SJSA1 (cell line): ENCODE measurements around the genes ITGB7 and HOXC6.

- RAMPAGE, long total RNA, result no peak
Measured at GRCh38 chr12:53181177-53182155, 741 bp upstream of the CSAD start.

DNA sequence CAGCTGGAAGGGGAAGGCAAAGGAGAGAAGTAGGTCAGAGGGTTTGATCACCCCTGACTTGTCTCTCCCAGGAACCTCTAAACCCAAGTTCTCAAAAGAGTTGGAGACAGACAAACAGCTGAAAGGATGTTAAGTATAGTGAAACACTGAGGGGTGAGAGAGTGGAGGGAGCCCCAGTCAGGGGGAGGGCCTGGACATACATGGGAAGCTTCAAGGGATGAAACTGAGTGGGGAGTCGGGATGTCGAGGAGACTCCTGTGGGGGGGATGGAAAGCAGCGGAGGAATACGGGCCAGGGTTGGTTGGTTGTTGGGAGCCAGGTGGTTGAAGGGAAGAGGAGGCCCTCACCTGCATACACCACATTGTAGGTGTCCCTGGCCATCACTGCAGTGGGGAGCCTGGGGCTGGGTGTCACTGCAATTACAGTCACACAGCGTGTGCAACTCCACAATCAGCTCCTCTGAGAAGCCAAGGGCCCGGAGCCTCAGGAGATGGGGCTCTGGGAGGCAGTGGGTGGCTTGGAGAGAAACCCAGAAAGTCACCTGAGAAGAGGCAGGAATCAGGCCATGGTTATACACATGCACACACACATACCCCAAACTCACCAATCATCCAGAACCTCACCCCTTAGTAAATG lies 12.8 kb upstream of the CSAD start:
- RAMPAGE, long total RNA, result no peak

GRCh38 chr12:53207020-53207610 lies at the start of gene ITGB7:
Gene ITGB7, minus strand, starts transcription at chr12:53207251.
- RAMPAGE, long total RNA, result no peak

GRCh38 chr12:53252457-53253205 lies 736 bp downstream of the MFSD5 start:
- RAMPAGE, long total RNA, result no peak

DNA sequence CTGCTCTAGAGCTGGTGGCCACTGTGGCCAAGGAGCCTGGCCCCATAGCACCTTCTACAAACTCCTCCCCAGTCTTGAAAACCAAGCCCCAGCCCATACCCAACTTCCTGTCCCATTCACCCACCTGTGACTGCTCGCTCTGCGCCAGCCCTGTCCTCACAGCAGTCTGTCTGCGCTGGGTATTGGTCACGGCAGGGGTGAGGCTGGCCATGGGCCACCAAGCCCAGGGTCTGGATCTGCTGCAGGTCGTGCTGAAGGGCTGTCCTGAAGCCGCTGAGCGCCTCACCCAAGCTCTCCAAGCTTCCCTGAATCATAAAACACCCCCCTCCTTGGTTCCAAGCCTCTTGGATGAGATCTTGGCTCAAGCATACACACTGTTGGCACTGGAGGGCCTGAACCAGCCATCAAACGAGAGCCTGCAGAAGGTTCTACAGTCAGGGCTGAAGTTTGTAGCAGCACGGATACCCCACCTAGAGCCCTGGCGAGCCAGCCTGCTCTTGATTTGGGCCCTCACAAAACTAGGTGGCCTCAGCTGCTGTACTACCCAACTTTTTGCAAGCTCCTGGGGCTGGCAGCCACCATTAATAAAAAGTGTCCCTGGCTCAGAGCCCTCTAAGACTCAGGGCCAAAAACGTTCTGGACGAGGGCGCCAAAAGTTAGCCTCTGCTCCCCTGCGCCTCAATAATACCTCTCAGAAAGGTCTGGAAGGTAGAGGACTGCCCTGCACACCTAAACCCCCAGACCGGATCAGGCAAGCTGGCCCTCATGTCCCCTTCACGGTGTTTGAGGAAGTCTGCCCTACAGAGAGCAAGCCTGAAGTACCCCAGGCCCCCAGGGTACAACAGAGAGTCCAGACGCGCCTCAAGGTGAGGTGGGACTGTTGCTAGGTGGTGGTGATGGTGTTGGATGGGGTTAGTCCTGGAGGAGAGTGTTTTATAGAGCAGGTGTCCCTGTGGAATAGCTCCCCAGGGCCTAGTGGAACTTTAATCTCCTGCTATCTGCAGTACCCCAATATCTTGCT lies 9.0 kb upstream of the PFDN5 start:
- RAMPAGE, long total RNA, result no peak

DNA sequence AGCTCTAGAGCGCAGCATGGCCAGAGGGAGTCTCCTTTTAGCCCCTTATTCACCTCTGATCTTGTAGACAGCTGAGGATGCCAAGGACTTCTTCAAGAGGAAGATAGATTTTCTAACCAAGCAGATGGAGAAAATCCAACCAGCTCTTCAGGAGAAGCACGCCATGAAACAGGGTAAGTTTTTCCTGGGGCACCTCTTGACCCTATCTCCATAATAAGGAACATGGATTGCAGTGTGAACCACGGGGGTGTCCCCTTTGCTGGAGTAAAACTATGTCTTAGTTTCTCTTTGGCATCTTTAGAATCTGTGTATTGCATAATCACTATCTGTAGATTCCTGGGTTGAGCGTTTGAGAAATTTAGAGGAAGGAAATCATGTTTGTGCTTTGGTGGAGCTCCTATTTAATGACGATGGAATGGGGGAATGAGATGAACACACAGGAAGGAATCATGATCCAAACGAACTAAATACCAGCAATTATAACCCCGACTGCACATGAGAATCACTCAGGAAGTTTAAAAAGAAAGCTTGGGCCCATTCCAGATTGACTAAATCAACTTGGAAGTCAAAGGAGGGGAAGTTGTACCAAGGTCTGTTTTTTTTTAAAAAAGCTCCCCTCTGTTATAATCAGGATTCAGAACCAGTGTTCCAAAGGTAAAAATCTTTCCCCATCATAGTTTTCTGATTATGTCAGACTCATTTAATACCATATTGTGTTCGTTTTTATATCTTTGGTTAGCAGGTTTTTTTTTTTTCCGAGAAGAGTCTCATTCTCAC lies 1.3 kb upstream of the MYG1 start:
- RAMPAGE, long total RNA, result no peak

GRCh38 chr12:53378738-53379023 lies 1.3 kb upstream of the SP1 start:
- RAMPAGE, long total RNA, result no peak

DNA sequence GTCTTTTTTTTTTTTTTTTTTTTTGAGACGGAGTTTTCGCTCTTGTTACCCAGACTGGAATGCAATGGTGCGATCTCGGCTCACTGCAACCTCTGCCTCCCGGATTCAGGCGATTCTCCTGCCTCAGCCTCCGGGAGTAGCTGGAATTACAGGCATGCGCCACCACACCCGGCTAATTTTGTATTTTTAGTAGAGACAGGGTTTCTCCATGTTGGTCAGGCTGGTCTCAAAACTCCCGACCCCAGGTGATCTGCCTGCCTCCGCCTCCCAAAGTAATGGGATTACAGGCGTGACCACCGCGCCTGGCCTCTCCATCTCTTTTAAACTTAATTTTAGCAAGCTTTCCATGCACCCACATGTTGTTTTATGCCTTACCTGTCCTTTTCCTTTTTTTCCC lies 966 bp downstream of the SP1 start:
- RAMPAGE, long total RNA, result no peak

- RAMPAGE, long total RNA, result no peak
Measured at GRCh38 chr12:53425444-53426067, 1.9 kb downstream of the AMHR2 start.

DNA sequence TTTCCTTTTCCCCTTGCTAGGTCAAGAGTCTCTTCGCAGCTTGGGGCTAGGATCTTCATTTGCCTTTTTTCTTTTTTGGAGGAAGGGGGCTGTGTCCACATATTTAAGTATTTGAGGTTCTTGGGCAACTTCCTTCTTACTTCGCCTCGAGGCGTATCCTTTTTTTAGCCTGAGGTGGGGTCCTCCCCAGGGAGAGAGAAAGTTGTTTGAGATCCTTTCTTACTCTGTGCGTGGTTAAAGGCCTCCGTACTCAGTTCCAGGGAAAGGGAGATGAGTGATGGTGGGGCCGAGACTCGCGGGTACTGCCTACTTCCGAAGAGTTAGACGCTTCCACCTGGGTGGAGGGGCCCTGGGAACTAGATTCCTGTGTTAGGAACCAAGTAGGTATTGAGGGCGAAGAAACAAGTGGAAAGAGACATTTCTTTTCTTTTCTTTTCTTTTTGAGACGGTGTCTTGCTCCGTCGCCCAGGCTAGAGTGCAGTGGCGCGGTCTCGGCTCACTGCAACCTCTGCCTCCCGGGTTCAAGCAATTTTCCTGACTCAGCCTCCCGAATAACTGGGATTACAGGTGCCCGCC lies 375 bp downstream of the PRR13 start:
- RAMPAGE, long total RNA, result no peak

- RAMPAGE, long total RNA, result no peak
Measured at GRCh38 chr12:53460222-53461626, 8.8 kb downstream of the PCBP2 start.

GRCh38 chr12:53506808-53507474 lies 343 bp downstream of the NPFF start:
- RAMPAGE, long total RNA, result no peak

- RAMPAGE, long total RNA, result no peak
Measured at GRCh38 chr12:53590380-53590998, 35.7 kb downstream of the ATF7 start.

DNA sequence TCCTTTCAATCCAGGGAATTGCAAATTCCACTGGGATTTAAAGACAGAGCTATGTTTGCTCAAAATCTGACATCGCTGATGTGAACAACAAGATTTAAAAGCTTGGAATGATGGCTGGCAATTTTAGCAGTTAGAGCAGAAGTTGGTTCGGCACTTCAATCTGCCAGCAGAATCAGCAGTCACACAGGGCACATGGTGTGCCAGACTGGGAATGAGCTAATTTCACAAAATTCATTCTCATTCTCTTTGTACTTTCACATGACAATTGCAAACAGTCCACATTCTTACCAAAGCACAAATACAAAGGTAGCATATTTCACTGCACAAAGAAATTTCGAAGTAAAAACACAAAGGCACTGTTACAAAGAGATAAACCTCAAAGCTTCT lies 34.2 kb downstream of the ATF7 start:
- RAMPAGE, long total RNA, result no peak

GRCh38 chr12:53678570-53679134 lies 2.8 kb upstream of the ATP5MC2 start:
- RAMPAGE, long total RNA, result no peak

DNA sequence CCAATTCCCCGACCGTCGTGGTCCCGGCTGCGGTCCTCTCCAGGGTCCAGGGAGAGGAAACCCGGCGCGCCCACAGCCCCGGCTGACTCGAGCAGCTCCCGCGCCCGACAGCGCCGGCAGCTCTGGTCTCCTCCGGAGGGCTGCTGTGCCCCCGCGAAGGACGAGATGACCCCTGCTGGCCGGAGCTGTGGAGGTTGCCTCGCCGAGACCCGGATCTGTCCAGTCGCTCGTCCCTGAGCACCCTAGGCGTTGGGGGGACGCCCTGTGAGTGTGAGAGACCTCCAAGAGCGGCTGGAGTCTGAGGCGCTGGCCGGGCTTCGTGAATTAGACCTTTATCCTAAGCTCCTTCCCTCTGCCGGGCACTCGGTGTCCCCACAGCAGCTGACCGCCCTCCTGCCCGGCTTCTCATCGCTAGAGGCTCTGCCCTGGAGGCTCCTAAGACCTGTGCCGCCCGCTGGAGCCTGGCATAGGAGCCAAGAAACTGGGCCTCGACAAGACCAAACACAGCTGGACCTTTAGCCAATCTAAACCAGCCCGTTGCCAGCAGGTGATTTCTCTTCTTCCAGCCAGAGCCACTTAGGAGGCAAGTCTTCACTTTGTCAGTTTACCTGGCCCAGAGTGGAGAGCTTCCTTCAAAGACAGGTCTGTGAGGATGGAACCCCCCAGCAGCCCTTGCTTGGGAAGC lies 6.8 kb downstream of the HOXC12 start:
- RAMPAGE, long total RNA, result no peak

DNA sequence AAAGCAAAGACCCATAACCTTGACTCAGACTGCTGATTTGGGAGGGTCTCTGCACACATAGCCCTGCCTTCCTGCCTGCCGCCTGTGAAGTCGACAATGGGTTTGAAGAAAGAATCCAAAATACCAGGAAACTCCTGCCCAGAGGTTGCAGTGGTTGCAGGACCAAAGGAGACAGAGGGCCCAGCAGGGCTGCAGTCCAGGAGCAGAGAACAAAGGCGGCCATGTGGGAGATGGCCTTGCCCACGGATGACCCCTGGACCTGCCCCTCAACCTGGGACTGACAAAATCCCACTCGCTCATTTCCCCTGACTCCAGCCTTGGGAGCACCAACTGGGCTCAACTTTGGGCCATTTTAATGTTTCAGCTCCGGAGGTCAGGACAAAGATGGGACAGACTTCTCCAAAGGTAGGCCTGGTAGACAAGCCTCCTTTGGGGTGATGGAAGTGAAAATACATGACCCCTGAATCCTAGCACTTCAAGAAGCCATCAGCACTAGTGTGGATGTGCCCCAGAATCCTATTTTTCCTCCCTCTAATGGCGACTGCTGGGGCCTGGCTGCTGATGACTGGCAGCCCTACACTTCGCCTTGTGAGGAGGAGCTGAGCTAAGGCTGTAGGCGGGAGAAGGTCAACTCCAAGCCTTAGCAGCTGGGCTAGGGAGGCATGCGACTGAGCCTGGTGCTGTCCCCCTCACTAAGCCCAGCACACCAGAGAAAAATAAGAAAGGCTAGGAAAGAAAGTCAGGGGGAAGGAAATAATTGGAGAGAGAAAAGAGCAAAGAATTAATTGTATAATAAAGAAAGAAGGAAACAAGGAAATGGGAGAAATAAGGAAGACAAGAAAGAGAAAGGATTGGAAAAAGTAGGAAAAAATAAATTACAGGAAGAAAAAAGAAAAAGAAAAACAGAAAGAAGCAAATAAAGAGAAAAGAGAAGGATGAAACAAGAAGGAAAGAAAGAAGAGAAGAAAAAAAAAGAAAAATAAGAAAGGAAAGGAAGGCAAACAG lies 4.9 kb upstream of the HOXC10 start:
- RAMPAGE, long total RNA, result no peak

- RAMPAGE, long total RNA, result no peak
Measured at GRCh38 chr12:53998775-53999358, 1.1 kb upstream of the HOXC9 start.

DNA sequence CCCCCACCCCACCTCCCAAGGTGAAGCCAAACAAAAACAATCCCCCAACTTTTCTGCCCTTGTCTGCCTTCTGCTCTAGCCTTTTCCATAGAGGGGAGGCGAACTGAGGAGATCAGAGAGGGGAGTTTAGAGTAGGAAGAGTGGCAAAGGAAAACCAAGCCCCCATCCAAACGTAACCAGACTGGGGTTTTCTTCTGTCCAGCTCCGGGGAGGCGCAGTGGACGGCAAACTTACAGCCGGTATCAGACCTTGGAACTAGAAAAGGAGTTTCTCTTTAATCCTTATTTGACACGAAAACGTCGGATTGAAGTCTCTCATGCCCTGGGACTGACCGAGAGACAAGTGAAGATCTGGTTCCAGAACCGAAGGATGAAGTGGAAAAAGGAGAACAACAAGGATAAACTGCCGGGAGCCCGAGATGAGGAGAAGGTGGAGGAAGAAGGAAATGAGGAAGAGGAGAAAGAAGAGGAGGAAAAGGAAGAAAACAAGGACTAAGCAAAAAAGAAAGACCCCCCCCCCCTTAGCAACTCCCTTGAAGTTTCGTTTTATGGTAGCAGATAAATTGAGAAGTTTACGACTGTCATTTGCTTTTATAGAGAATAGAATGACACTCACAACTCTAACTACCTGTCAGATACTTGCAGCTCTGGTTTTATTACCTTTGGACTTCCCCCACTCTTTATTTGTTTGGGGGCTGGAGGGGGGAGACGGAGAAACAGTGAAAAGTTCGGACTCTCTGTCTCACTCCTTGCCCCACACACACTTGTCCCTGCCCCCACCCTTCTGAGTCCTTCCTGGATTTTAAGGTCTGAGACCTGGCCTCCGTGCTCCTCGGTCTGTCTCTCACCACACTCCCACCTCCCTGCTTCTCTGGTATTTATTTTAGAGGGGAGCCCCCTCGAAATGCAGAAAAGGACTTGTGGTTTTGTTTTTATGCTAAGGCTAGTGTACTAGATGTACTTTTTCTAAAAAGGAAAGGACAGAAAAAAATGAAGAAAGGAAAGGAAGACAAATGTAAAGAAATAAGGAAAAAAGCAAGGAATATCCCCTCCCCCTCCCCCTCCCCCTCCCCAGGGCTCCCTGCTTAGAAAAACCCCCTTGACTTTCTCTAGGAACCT lies 2.5 kb downstream of the HOXC8 start:
- RAMPAGE, long total RNA, result no peak

- RAMPAGE, long total RNA, result no peak
Measured at GRCh38 chr12:54028082-54028927, at the start of gene HOXC6. Gene HOXC6, plus strand, starts transcription at chr12:54028440.